ENCODE data around the gene THBS2.

DNA sequence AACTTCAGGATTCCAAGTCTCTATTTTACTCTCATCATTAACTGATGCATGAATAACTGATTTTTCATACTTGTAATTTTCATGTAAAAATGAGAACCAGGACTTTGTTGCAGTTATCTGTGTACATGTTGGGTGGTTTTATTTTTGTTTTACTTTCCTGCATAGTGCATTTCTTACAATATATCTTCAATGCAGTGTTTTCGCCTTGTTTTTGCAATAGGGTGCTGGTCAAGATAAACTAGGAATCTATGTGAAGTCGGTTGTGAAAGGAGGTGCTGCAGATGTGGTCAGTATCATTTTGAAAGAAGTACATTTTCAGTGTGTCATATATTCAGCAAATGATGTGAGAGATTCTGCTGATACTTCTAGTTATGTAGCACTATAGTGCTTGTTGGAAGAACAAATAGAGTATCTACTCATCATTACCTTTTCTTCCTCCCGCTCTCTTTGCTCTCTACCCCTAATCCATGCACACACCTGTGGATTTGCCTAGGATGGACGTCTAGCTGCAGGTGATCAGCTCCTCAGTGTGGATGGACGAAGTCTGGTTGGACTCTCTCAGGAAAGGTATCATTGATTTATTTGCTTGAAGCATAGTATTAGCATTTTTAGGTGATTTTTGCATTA, 54.4 kb upstream of the KIF25 start:
- RRBS = no CpG with 5 or more reads among the region's 5 CpGs

DNA sequence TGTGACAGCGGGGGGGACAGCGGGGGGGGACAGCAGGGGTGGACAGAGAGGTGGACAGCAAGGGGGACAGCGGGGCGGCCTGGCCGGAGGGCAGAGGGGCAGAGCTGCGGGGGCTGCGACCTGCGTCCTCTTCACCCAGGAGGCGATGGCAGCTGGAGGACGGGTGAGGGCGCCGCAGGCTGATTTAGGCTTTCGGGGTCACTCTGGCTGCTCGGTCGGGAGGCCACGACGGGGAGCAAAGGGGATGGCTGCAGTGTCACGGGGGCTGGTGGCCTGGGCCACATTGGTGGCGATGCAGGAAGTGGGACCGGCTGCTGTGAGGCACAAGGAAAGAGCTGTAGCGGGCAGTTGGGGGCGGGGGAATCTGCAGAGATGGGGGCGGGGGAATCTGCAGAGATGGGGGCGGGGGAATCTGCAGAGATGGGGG, 672 bp upstream of the KIF25 start:
- RRBS = no CpG with 5 or more reads among the region's 24 CpGs

- RRBS = no CpG with 5 or more reads among the region's 1 CpG
These were observed 17.1 kb downstream of the DACT2 start for GRCh38 chr6:168302602-168302819.

- RRBS = no CpG with 5 or more reads among the region's 11 CpGs
These were observed 23.3 kb upstream of the SMOC2 start for GRCh38 chr6:168417604-168418124.

DNA sequence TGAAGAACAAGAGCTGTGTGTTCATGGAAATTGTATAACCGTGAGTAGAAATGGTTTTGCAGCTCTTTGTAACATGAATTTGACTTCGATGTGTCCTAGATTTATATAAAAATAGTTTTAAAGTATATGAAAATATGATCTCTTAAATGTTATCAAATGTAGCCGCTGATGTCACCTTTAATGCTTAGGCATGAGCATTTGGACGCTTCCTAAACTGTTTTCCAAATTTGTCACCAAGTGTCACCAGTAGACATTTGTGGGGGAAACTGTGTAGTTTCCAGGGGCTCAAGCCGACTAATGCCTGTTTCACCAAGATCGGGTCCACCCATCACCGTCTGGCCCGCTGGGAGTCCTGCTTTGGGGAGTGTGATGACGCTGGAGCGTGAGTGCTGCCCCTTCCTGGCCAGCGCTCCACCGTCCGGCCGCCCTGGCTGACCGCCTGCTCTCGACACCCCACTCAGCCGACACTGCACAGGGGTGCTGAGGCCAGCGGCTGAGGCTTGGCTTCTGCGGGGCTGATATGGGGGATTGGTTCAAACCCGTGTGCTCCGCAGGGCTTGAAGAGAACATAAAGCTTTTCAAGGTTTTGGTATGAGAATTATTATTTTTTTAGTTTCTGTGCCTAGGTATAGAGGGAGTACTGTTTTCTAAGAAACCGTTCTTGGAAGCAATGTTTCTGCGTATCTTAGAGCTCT, 160.1 kb downstream of the SMOC2 start:
- RRBS = no CpG with 5 or more reads among the region's 23 CpGs

GRCh38 chr6:168666903-168667752, 226.1 kb downstream of the SMOC2 start:
- RRBS = 93% methylated on average over 2 of the region's 18 CpGs

DNA sequence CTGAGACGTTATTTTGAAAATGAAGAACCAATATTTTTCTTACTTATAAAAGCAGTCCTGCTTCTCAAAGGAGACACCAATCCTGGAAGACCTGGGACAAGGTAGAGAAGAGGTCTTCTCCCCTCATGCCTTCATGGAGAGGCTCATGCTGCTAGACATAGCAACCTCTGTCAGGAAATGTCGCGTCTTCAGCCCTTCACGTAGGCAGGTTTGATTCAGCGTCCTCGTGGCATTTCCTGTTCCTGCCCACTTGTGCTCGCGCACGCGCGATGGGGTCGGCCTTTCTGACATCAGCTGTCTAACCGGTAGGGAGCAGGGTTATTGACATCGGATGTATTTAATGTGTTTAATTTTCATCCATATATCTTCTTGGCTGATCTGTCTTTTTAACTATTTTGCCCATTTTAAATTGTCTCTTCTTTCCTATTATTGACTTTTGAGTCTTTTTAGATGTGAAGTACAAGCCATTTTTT, 292.4 kb downstream of the THBS2 start:
- RRBS = no CpG with 5 or more reads among the region's 14 CpGs

DNA sequence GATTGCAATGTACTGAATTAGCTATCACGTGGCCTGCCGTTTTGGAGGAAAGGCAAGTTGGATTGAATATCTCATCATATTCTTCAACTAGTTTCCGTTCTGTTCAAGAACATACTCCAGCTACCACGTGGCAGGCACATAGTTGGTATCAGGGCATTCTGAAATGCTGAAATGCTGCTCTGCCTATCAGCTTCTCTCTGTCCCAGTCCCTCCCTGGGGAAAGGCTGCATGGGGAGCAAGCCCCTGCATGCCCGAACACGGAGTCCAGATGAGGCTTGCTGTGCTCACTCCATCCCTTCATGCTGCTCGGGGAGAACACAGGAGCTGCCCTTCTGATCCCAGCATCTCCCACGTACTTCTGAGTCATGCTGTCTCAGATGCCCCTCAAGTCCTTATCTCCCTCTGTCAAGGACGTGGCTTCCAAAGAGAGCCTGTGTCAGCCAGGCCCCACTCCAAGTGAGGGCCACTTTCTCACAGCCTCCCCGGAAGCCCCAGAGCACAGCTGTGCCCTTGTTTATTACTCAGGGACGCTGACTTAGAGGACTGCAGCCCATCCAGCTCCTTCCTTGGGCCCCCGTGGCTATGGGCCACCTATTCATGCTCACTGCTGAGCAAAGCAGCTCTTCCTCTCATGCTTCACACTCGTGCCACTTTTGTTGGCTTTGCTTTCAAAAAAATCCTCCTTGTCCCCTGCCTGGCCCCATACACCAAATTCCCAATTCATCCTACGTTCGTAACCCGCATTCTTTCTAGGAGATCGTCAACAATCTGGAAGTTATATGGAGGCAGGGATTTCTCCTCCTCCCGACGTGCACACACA, 29.3 kb downstream of the THBS2 start:
- RRBS = no CpG with 5 or more reads among the region's 19 CpGs

DNA sequence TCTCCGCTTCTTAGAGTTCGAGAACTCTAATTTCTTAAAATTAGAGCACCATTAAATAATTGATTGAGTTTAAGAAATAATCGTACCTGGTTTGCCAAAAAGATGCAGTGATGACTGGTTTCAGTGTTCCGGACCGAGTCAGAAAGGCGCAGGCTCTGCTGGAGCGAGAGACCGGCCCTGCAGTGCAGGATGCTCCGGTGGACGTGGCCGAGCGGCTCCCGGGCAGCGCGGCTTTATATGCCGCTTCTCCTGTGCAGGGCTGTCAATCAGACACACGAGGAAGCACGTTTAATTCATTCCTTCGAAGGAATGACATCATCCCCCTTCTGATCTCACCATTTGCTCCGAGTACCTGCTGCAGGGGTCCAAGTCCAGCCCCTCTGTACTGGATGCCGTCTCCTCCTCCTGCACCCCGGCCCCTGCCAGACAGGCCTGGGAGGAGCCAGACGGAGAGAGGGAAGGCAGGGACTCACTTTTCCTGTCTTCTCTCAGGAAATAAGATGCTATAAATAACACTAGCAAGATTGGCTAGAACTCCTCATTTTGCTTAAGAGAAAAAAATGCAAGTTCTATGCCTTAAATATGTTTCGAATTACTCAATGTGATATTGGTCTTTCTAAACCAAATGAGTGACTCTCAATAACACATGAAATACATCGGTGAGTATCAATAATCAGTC, at the start of gene THBS2:
TSS of gene THBS2 (minus strand) at position 209 of the 679 bp plus-strand sequence.
- RRBS = 7% methylated on average over 3 of the region's 25 CpGs

- RRBS = no CpG with 5 or more reads among the region's 15 CpGs
These were observed 174.9 kb upstream of the THBS2 start for GRCh38 chr6:169428396-169429045.

DNA sequence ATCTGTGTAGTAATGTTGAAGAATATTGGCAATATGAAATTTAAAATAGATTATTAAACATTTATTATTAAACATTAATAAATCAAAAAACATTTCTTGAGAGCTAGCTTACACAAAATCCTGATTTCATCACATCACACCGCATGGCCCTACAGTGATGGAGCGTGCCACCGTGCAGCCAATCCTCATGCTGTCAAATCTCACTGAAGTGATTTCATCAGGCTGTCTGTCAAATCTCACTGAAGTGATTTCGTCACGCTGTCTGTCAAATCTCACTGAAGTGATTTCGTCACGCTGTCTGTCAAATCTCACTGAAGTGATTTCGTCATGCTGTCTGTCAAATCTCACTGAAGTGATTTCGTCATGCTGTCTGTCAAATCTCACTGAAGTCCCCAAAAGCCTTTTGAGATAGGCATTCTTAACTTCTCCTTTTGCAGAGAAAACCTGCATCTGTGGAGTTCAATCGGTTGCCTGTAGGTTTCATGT, 14.3 kb downstream of the ERMARD start:
- RRBS = no CpG with 5 or more reads among the region's 10 CpGs

- RRBS = 3% methylated on average over 6 of the region's 20 CpGs
These were observed 38.4 kb downstream of the ERMARD start for GRCh38 chr6:169789891-169790186.

- RRBS = no CpG with 5 or more reads among the region's 47 CpGs
These were observed 39.0 kb downstream of the ERMARD start for GRCh38 chr6:169790187-169791031.

GRCh38 chr6:169868171-169868867, 116.9 kb downstream of the ERMARD start:
- RRBS = no CpG with 5 or more reads among the region's 25 CpGs

DNA sequence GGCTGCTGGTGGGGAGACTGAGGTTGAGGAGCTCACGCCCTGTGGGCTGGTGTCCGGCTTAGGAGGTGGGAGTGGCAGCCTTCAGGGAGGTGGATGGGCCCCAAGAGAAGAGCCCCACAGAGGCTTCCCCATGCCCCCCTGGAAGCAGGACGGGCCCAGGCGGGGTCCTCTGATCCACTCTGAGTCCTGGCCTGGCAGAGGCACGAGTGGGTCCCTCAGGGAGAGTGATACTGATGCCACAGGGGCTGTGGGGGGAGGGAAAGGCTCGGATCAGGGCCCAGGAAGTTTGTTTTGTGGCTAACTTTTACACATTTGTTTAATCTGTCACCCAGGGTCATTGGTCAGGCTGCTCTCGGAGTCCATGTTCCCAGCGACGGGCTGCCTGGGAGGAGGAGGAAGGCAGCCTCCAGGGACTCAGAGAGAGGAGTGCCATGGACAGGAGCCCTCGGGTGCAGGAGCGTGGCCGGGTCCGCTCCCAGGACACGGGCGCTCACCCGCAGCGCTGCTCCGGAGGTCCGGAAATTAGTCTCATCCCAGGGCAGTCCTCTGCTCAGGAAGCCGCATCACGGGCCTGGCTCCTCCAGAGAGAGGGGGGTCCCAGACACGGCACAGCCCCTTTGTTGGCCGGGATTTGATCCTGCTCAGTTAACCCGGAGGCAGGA, 170.9 kb downstream of the ERMARD start:
- RRBS = no CpG with 5 or more reads among the region's 24 CpGs

DNA sequence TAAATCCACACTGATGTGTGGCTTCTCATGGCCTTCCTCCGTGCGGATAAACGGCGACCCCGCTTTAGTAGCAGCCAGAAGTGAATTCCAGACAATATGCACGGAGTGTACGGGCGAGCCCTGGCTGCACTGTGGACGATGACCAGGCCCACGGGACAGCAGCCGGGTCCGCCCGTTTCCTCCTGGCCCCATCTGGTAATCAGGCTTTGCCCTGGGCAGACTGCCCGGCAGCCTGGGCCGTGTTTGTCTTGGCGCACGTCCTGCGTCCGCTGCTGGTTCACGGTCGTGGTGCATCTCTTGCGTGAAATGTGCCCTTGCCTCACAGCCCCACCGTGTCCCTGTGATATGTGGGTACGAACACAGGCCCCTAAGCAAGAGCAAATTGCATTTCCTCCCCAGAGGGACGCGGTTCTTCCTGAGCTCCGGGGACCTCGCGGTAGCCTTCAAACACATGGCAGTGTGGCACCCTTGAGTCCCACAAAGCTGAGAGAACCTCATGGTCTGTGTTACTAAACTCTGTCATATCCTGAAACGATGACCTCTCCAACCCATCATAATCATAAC, 183.0 kb downstream of the ERMARD start:
- RRBS = no CpG with 5 or more reads among the region's 30 CpGs

- RRBS = 28% methylated on average over 27 of the region's 60 CpGs
These were observed 267.7 kb downstream of the DLL1 start for GRCh38 chr6:170023067-170023594.

GRCh38 chr6:170276254-170277275, 14.3 kb downstream of the DLL1 start:
- RRBS = 87% methylated on average over 8 of the region's 43 CpGs

- RRBS = 56% methylated on average over 3 of the region's 63 CpGs
These were observed 10.7 kb downstream of the DLL1 start for GRCh38 chr6:170279794-170281048.

DNA sequence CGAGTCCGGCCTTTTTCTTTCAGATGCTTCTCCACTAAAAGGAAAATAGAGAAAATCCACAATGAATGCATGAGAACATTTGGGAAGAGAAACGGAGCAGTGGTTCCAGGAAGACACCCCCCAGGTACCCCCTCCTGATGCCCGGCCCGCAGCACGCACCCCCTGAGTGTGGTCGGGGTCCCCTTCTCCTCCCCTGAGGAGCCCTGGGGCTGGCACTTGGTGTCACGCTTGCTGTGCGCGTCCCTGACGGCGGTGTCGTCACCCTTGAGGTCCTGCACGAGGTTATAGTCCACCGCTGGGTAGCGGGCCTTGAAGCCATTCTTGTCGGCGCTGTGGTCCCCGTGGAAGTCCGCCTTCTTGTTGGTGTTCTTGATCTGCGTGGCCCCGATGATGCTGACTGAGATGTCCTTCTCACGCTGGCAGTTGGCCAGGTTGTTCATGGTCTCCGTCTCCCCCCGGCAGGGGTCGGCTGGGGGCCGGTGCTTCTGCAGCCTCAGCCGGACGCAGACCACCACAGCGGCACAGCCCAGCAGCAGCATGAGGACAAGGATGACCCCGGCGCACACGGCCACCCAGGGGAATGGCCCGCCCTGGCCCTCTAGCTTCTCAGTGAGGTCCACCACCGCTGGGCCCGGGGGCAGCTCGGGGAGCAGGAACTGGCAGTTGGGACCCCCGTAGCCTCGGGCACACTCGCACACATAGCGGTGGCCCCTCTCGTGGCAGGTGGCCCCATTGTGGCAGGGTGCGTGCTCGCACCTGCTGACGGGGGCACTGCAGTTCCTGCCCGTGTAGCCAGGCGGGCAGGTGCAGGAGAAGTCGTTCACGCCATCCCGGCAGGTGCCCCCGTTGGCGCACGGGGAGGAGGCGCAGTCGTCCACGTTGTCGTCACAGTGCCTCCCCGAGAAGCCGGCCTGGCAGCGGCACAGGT, 7.5 kb downstream of the DLL1 start:
- RRBS = 96% methylated on average over 18 of the region's 60 CpGs